BE2C (cell line): ENCODE results near the genes GEMIN4 and CRK.

DNA sequence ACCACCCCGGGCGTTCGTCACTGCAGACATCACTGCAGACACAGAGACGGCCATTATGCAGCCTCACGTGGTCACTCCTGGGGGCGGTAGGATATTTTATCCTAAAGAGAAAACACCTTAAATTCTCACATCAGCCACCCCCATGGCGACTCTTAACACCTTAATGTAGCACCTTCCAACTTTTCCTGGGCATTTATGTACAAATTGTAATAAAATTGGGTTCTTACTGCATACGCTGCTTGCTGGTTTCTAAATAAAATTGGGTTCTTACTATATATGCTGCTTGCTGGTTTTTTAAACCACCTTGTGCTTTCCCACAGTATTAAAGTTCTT is 19.4 kb downstream of the RPH3AL start:
- RRBS = no CpG with 5 or more reads among the region's 8 CpGs

GRCh38 chr17:338701-339535 is 13.7 kb downstream of the RPH3AL start:
- RRBS = no CpG with 5 or more reads among the region's 18 CpGs

- RRBS = no CpG with 5 or more reads among the region's 5 CpGs
Measured at GRCh38 chr17:637400-638323, 77.0 kb downstream of the VPS53 start.

GRCh38 chr17:638744-639581 is 75.7 kb downstream of the VPS53 start:
- RRBS = no CpG with 5 or more reads among the region's 15 CpGs

DNA sequence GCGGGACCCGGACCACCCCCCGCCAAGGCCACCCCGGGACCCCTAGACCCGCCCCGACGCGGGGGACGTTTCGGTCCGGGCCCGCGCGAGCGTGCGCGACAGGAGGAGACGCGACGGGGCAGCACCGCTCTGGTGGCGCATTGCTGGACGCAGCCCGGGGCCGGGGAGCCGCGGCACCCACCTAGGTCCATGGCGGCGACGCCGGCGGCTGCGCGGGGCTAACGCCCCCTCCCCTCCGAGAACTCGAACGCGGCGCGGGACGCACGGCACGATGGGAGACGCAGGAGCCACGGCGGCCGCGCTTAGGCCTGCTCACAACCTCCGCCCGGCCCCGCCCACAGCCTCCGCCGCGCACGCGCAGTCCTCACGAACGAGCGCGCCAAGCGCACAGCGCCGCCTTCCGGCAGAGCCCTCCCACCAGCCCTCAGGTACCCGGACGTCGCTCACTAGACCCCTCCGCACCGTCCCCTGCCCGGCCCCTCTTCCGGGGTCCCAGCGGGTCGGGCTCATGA is at the start of gene GEMIN4:
TSS of gene GEMIN4 (minus strand) at position 313 of the 512 bp plus-strand sequence.
- RRBS = 1% methylated on average over 43 of the region's 74 CpGs

DNA sequence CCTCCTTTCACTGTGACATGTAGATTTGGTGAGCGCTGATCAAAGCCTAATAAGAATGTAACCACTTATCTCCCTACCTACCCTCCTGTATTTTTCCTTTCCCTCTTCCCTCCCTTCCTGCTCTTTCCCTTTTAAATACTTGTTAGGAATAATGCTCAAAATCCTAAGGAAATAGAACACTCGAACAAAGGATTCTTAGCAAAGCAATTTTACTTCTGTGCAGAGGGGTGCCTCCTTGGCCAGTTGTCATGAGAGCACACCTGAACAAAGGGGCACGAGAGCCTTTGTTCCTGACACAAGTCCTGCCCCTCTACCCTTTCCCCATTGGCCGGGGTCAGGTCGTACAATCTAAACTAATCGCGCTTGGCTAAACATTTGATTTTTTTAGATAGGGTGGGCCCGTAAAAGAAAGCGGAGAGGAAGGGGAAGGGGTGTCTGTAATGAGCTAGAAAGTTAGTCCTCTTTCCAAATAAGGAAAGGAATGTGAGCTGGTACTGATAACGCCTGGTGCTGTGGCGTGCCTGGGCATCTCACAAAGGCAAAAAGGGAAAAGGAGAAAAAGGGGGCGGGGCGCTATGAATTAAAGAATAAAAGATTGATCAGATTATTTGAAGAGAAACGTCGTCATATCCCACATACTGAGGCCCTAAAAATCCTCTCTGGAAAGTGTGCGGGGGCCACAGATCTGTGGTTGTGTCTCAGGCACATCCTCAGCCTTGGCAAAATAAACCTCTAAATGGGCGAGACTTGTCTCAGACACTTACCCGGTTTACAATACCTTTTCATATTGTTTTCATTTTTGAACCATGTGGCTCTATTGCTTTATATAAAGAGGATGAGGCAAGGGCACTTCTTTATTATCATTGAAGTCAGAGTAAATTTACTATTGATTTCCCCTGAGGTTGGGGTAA is 4.1 kb upstream of the GEMIN4 start:
- RRBS = no CpG with 5 or more reads among the region's 18 CpGs

GRCh38 chr17:823478-824091 is 41.4 kb downstream of the MRM3 start:
- RRBS = no CpG with 5 or more reads among the region's 14 CpGs

DNA sequence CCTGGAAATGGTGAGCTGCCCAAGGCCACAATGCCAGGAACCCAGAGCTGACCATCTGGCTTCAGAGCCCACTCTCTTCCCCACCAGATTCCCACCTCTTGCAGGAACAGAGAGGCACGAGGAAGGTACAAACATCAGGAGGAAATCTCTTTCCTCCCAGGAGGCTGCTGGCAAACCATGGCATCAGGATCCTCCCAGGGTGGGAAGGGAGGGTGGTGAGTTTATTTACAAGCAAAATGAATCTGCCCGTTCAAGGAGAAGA is 79.3 kb downstream of the NXN start:
- RRBS = no CpG with 5 or more reads among the region's 2 CpGs

DNA sequence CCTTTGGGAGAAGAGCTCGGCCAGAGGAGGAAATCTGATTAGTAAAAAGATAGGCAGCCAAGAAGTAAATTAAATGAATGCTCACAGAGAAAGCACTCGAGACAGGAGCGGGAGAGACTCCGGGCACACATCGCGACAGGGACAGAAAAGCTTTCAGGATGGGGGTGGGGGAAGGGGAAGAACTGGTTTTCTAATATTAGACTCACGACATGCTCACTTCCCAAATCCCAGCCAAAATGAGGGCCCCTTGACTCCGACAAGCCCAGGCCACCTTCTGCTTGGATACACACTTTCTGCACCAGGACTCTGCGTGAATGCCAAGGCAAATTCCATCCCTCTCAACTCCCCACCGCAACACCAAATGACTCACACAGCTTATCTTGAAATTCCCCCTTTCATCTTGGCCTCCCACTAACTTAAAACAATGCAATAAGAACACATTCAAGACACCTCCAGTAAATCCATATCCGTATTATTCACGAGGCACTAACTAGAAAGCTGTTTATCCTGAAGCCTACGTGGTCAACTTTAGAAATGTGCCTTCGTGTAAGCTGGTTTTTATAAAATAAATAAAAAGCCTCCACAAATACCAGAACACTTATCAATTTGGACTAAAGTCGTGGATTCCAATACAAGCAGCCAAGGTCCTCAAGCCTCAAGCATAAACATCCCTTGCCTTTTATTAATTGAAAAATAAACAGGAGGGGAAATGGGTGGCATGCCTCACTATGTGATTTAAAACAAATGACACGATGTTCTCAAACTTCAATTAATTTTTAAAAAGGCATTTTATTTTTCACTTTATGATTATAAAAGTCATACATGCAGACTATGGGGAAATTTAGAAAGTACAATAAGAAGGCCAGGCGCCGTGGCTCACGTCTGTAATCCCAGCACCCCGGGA is 46.1 kb downstream of the NXN start:
- RRBS = no CpG with 5 or more reads among the region's 20 CpGs

DNA sequence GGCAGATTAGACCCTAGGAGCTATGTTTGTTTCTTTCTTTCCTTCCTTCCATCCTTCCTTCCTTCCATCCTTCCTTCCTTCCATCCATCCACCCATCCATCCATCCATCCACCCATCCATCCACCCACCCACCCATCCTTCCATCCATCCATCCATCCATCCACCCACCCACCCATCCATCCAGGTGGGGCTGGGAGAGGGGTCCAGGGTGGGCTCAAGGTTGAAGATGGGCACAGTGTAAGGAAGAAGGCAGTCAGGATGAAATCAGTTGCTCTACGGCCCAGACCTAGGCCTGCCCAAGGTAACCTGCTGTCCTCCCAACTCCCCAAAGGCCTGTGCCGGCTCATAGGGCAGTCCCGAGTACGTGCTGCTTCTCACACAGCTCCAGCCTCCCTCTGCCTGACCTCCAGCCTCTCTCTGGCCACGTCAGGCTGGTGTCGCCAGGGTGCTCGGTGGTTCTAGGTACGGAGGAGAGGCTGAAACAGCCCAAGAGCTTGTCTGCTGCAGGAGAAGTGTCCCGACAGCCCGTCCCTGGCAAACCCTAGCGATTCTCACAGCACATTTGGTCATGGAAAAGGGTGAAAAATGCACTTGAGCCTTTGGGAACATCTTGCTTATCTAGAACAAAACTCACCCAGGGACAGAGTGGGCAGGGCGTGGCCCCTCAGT is 40.2 kb downstream of the TIMM22 start:
- RRBS = no CpG with 5 or more reads among the region's 12 CpGs

GRCh38 chr17:1043506-1044403 is 46.8 kb downstream of the TIMM22 start:
- RRBS = no CpG with 5 or more reads among the region's 29 CpGs

- RRBS = 2% methylated on average over 8 of the region's 39 CpGs
Measured at GRCh38 chr17:1087105-1088283, 90.6 kb downstream of the TIMM22 start.

GRCh38 chr17:1096157-1096612 is 83.6 kb downstream of the ABR start:
- RRBS = no CpG with 5 or more reads among the region's 9 CpGs

- RRBS = 2% methylated on average over 2 of the region's 18 CpGs
Measured at GRCh38 chr17:1122723-1123337, 57.0 kb downstream of the ABR start.

DNA sequence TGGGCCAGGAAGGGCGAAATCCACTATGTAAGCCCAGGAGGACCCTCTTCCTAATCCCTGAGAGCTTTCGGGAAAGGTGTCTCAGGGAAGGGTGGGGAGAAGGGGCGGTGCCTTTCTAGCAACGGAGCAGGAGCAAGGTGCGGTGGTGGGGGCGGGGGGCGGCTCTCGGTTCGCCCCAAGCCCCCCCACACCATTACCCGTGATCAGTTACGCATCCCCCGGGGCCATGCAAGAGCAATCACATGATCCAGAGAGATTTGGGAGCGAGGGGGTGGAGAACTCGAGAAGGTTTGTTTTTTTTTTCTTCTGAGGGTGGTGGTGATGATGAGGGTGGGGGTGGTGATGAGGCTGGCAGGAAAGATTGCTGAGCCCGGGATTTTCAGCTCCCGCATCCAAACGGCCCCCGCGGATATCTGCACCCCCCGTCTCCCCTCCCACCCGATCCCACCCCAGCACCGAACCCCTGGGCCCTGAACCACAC is 1.0 kb downstream of the ABR start:
- RRBS = 10% methylated on average over 2 of the region's 22 CpGs

DNA sequence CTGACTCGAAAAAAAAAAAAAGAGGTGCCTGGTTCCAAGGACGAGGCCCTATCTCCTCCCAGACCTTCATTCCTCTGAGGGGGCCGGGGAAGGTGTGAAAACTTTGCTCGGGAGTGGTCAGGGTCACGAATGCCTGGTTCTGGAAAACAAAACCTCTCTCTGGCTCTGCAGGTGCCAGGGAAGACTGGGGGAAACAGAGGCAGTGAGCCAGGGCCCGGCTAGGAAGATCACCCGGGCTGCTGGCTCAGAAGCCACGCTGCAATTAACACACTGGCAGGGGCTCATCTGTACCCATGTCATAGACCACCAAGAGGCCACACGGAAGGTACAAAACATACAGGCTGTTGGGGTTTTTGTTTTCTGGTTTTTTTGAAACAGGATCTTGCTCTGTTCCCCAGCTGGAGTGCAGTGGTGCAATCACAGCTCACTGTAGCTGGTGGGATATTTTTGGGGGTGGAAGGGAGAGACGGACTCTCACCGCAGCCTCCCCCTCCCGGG is 19.3 kb upstream of the ABR start:
- RRBS = no CpG with 5 or more reads among the region's 12 CpGs

DNA sequence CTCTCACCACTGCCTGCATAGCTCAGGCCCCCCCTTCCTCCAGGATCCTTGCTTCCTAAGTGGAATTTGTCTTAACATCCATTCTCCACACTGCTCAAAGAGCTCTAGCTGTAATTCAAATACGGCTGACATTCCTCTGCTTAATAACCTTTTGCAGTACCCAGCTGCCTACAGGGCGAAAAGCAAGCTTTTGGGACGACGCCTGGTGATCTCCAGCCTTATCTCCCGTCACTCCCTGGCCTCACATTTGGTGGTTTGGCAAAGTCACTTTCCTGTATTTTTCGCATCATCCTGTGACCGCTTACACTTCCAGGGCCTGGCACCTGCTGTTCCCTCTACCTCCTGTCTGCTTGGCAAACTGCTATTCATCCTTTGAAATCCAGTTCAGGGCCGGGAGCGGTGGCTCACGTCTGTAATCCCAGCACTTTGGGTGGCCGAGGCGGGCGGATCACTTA is 2.8 kb upstream of the BHLHA9 start:
- RRBS = no CpG with 5 or more reads among the region's 13 CpGs

GRCh38 chr17:1286693-1287088 is 7.2 kb downstream of the TRARG1 start:
- RRBS = no CpG with 5 or more reads among the region's 10 CpGs

GRCh38 chr17:1352490-1352856 is 47.5 kb downstream of the YWHAE start:
- RRBS = no CpG with 5 or more reads among the region's 18 CpGs

- RRBS = 1% methylated on average over 23 of the region's 72 CpGs
Measured at GRCh38 chr17:1455795-1456369, at the start of gene CRK. TSS of gene CRK (minus strand) at chr17:1456232.